NB4 (cell line): ENCODE measurements around a stretch of chr21.

- RRBS, result no CpG with 5 or more reads among the region's 8 CpGs
These were observed 25.8 kb downstream of the PIGP start for GRCh38 chr21:37046940-37047545.

GRCh38 chr21:37083585-37084423 is 10.8 kb downstream of the TTC3 start:
- RRBS, result no CpG with 5 or more reads among the region's 6 CpGs

- RRBS, result no CpG with 5 or more reads among the region's 7 CpGs
These were observed 92.5 kb downstream of the TTC3 start for GRCh38 chr21:37165318-37166142.

DNA sequence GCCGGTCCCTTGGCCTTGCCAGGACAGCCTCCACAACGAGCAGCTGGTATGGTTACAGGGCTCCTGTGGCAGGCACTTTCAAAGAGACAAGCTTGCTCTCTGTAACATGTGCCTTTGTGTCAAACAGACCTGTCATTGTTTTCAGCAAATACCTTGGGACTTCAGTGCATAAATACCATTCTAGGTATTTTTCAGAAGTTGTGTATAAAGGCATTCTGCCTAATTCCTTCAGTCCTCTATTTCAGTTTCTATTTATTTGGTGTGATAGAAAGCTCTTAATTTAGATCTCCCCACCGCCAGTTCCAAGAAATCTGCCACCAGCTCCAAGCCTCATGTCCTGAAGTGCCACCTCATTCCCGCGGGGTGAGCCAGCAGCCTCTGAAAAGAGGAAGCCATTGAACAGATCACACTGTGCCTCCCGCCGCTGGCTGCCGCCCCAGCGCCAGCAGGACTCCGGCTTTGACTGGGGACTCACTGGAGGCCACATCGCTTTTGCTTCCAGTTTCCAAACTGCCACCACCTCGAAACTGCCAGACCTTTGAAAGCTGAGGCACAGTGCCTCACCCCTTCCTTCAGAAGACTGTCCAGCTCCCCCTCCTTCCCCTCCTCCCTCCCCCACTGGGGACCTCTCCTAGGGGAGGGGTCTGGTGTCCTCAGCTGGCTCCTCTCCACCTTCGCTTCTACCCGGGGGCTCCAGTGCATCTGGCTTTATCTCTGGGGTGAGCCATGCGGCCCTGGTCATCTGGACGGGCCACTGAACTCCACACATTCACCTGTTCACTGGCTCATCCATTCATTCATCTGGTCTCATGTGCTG is 59.1 kb downstream of the VPS26C start:
- RRBS, result no CpG with 5 or more reads among the region's 16 CpGs

DNA sequence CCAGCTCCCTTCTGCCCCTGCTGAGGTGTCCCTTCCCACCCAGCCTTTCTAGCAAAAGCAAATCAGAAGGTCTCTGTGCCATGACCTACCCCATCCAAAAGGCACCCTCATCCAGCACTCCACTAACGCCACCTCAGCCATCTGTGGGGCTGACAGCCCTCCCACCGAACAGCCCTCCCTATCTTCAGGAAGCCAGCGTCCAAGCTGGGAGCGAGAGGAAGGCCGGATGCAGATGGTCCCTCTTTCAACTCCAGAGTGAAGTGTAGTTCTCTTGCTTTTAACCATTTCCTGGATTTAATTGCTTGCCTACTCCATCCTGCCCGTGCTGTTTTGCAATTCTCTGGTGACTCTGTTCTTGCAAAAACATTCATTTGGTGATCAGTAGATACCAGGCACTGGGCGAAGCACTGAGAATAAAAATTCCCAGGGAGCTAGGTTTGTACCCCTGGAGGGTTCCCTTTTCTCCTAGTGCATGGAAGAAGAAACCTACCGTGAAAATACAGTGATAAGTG is 8.2 kb upstream of the DYRK1A start:
- RRBS, result no CpG with 5 or more reads among the region's 8 CpGs

DNA sequence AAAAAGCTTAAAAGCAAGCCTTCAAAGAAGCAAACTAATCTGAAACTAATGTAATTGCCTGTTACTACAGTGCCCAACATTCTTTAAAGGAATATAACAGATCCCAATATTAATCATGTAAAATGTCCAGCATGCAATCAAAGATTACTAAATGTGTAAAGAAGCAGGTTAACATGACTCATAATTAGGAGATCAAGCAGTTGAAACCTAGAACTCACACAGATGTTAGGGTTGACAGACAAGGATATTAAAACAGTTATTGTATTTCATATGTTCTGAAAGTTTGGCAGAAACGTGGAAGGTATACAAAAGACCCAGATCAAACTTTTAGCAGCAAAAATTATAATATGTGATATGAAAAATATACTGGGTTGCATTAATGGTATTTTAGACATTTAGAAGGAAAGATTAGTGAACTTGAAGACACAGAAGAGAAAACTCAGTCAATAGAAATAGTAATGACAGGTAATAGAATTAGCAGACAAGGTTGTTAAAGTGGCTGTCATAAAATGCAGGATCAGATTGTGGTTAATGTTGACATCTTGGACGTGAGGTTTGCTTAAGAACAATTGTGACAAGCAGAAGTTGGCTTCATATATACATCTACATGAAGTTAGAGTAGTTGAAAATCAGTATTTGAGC is 18.0 kb downstream of the DYRK1A start:
- RRBS, result no CpG with 5 or more reads among the region's 2 CpGs

DNA sequence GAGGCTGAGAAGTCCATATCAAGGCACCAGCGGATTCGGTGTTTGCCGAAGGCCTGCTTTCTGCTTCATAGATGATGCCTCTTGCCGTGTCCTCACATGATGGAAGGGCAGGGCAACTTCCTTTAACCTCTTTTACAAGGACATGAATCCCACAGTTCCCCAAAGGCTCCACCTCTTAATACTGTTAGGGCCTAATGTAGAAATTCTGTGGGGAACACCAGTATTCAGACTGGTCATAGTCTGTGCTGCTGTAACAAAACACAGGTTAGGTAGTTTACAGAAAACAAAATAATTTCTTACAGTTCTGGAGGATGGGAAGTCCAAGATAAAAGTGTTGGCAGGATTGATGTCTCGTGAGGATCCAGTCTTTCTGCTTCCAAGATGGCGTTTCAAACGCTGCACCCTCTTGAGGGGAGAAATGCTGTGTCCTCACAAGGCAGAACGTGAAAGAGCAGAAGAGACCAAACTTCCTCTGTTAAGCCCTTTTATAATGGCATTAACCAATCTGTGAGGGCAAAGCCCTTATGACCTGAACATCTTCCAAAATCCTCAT is 26.0 kb downstream of the DYRK1A start:
- RRBS, result no CpG with 5 or more reads among the region's 8 CpGs

GRCh38 chr21:37436504-37437138 is 70.0 kb downstream of the DYRK1A start:
- RRBS, result no CpG with 5 or more reads among the region's 4 CpGs

DNA sequence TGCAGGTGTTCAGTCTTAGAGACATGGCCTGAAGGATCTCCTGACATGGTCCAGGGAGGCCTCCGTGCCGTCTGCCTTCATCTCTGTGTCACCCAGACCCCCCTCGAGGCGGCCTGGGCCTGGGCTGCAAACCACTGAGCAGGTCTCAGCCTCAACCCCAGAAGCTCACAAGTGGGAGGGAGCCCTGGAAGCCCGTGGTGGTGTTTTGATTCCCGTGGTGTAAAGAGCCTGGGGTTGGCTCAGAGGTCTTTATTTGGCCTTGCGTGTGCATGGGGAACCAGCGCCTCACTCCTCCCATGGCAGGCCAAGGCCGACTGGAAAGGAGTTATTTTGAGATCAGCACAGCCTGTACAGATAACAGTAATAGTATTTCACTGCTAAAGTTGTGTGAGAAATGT is 186.4 kb downstream of the DYRK1A start:
- RRBS, result no CpG with 5 or more reads among the region's 9 CpGs

GRCh38 chr21:37563040-37563276 is 196.4 kb downstream of the DYRK1A start:
- RRBS, result 95% methylated on average over 4 of the region's 9 CpGs

DNA sequence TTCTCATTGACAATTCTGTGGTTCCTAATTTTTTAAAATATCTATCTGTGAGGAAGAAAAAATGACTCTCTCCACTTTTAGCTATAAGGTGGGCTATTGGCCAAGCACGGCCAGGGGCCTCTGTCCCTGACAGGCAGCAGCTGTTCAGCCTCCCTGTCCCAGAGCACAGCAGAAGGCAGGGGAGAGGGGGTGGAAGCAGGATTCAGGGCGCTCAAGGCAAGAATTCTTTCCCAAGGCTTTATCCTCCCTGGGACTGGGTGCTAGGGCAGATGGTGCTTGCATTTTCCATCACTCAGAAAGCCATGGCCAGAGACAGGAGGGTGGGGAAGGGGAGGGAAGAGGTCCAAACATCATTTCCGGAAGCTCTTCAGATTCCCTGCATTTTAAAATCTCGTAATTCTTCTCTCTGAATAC is 60.4 kb downstream of the KCNJ6 start:
- RRBS, result no CpG with 5 or more reads among the region's 4 CpGs

GRCh38 chr21:38266724-38267080 is 9.9 kb downstream of the KCNJ15 start:
- RRBS, result no CpG with 5 or more reads among the region's 1 CpG

- RRBS, result no CpG with 5 or more reads among the region's 12 CpGs
These were observed 39.6 kb downstream of the KCNJ15 start for GRCh38 chr21:38296285-38296988.

GRCh38 chr21:38299894-38300688 is 43.3 kb downstream of the KCNJ15 start:
- RRBS, result no CpG with 5 or more reads among the region's 13 CpGs

DNA sequence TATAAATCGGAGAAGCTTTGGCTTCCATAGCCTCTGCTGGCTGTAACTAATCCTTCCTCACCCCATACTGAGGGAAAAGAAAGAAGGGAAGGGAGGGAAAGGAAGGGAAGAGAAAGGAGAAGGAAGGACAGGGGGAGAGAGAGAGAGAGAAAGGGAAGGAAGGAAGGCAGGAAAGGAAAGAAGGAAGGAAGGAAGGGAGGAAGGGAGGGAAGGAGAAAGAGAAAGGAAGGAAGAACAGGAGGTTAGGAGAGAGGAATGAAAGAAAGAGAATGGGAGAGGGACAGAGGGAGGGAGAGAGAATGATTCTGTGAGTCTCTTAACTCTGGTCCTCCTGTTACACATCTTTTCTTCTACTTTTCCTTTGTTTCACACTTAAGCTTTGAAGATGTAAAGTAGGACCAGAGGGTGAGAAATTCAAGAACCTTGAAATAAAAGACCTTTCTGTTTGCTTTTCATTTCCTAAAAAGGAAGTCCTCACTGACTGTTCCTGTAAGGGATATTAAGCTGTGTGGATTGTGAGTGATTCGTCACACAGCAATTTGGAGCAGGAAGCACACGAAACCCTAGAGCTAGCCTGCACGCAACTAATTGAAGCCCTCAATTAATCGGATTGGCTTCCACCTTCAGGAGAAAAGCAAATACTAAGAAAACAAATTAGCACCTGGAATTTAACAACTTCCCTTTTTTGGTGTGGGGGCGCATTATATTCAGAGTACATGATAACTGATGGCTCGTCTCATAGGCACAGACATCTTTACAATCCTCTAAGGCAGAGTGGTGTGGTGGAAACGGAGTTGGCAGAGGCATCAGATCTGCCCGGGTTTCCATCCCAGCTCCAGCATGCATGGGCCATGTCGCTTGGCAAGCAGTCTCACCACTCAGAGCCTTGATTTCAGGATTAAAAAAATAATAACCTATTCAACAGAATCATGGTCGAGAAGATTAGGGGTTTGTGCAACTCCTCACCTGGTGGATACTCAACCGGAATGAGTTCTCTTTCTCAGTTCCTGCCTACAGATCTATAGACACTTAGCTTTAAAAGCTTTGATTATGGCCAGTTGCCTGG is 95.1 kb downstream of the KCNJ15 start:
- RRBS, result no CpG with 5 or more reads among the region's 12 CpGs

GRCh38 chr21:38491495-38492497 is 6.5 kb downstream of the ERG start:
- RRBS, result no CpG with 5 or more reads among the region's 10 CpGs

- RRBS, result no CpG with 5 or more reads among the region's 16 CpGs
These were observed 4.3 kb downstream of the ERG start for GRCh38 chr21:38493734-38494548.

GRCh38 chr21:38495696-38496271 is 2.5 kb downstream of the ERG start:
- RRBS, result no CpG with 5 or more reads among the region's 4 CpGs

- RRBS, result no CpG with 5 or more reads among the region's 6 CpGs
These were observed 1.1 kb downstream of the ERG start for GRCh38 chr21:38497124-38497715.

GRCh38 chr21:38821202-38821911 is 15.6 kb downstream of the ETS2 start:
- RRBS, result no CpG with 5 or more reads among the region's 12 CpGs